Upper lobe of left lung (tissue), 5 donors: Measurements from ENCODE around the genes BCL2L11, TMEM87B, RGPD8 and CHCHD5.

GRCh38 chr2:110211646-110211904 is 772 bp downstream of the MTLN start:
- PRO-cap, 2 experiments, result no peak in any of the 2 experiments
- RAMPAGE, long total RNA, 4 experiments, result no peak in any of the 4 experiments

GRCh38 chr2:110610176-110610722 is 33.2 kb upstream of the RGPD6 start:
- PRO-cap, 2 experiments, result no peak in any of the 2 experiments
- RAMPAGE, long total RNA, 4 experiments, result no peak in any of the 4 experiments

DNA sequence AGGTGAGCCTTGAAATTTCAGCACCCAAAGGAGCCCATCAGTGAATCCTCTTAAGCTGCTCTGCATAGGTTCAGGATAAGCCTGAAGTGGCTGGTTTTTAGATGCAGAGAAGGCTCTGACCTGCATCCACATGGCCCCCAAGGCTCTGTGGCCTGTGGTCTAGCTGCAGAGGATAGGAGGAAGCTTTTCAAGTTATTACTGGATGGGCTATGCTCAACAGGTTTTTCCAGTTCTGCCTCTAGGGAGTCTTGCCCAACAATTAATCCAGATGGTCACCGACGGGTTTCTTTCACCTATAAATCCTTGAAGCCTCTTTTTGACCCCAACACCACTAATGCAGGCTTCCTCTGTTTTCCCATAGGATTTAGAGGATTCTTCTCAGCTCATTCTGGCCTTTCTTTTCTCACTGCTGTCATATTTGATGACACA is 52.3 kb upstream of the BCL2L11 start:
- PRO-cap, 2 experiments, result no peak in any of the 2 experiments
- RAMPAGE, long total RNA, 4 experiments, result no peak in any of the 4 experiments

DNA sequence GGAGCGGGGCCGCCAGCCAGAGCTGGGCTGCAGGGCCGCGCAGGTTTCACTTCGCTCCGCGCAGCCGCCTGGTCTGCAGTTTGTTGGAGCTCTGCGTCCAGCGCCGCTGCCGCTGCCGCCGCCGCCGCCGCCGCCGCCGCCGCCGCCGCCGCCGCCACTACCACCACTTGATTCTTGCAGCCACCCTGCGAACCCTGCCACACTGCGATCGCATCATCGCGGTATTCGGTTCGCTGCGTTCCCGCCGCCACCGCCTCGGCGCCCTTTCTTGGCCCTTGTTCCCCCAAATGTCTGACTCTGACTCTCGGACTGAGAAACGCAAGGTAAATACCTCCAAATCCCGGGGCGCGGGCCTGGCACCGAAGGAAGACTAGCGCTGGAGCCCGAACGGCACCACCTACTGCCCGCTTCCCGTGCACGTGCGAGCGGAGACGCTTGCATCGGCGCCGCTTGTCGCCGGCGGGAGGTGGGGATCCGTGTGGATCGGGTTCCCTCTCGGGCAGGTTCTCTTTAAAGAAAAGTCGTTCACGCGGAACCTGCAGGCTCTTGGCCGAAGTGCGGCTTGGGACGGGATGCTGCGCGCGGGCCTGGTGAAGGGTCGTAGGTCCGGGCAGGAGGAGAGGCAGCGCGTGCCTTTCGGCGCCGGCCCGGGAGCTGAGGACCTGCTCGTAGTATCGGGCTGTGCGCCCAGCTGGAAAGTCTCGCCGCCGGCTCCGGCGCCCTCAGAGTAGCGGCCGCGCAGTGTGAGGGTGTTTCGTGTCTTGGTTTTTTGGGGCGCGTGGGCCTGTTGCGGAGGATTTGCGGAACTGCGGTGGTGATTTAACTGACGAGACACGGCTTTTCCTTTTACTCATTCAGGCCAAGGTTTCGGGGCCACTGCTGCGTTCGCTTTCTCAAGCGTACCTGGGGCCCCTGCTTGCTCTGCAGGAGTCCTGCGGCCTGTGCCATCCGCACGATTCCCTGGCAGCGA is at the start of gene BCL2L11:
TSS of gene BCL2L11 (plus strand) at position 49 of the 970 bp plus-strand sequence.
- PRO-cap, 2 experiments, result peak in 2 of 2 experiments; most common plus-strand start position 49 of the sequence (in 1)
- RAMPAGE, long total RNA, 4 experiments, result no peak in any of the 4 experiments

DNA sequence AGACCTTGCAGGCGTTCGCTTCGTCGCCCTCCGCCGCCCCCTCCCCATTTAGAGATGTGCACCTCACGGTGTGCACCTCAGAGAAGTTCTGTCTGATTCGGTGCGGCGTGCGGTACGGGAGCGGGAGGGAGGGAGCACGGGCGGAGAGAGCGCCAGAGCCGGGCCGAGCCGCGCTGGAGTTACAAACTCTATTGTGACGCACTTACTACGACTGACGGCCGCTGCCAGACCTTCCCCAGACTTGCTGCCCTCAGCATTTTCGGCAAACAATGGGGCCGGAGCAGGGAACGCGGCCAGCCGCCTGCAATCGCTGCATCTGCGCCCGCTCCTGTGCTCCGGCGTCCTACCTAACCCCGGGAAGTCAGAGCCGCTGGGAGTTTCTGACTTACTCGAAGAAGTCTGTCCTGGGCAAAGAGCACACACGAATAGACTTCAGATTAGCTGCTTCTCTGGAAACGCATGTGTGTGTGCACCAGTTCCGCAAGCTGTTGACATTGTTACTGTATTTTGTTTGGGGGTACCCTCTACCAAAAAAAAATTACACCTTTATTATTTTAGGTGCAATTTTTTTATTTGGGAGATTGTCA is 2.4 kb downstream of the BCL2L11 start:
- PRO-cap, 2 experiments, result peak in 2 of 2 experiments; most common plus-strand start position 269 of the sequence (in 1); most common minus-strand start position 190 of the sequence (in 1)
- RAMPAGE, long total RNA, 4 experiments, result no peak in any of the 4 experiments

DNA sequence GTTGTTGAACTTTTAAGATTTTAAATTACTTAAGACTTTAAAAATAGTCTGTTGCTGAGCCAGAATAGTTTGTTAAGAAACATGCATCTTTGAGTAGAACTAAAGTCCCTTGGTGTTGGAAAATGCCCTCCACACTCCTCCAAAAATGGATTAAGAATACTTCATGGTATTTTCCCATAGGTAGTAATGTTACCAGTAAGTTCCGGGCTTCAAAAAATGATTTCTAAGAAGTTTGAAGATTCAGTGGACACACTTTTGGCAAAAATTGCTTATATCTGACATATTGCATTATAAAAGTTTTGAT is 24.8 kb downstream of the BCL2L11 start:
- PRO-cap, 2 experiments, result no peak in any of the 2 experiments
- RAMPAGE, long total RNA, 4 experiments, result no peak in any of the 4 experiments

DNA sequence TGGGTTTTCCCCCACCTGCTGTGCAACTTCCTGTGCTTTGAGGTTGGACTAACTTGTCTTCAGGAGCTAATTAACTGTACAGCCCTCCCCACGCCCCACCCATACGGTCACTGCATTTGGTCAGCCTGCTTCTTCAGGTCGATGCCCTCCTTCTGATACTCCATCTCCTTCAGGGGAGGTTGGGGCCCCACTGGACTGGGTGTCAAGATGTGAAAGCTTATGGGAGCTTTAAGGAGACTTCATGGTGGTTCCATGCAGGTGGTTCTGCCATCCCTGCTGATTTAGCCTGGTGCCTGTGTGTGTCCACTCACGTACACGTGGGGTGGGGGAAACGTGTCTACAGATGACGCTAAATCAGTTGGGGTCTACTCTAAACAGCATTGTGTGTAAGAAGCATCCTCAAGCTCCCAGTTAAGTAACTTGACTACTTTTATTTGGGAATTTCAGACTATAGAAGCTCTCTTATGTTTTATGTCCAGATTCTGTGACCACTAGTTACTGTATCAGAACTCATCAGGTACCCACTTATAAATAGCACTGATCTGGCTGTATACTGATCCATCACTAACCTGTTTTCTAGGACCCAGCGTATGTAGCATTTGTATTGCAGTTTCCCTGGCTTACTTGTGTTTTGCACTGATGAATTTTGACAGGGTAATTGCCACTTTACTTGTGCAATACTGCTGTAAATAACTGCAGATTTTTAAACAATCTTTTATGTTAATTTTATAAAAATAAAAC is 47.1 kb downstream of the BCL2L11 start:
- PRO-cap, 2 experiments, result no peak in any of the 2 experiments
- RAMPAGE, long total RNA, 4 experiments, result no peak in any of the 4 experiments

- PRO-cap, 2 experiments, result no peak in any of the 2 experiments
- RAMPAGE, long total RNA, 4 experiments, result no peak in any of the 4 experiments
These were observed 80.4 kb downstream of the BCL2L11 start for GRCh38 chr2:111201061-111201665.

- PRO-cap, 2 experiments, result no peak in any of the 2 experiments
- RAMPAGE, long total RNA, 4 experiments, result no peak in any of the 4 experiments
These were observed 293.2 kb downstream of the BCL2L11 start for GRCh38 chr2:111414030-111414235.

DNA sequence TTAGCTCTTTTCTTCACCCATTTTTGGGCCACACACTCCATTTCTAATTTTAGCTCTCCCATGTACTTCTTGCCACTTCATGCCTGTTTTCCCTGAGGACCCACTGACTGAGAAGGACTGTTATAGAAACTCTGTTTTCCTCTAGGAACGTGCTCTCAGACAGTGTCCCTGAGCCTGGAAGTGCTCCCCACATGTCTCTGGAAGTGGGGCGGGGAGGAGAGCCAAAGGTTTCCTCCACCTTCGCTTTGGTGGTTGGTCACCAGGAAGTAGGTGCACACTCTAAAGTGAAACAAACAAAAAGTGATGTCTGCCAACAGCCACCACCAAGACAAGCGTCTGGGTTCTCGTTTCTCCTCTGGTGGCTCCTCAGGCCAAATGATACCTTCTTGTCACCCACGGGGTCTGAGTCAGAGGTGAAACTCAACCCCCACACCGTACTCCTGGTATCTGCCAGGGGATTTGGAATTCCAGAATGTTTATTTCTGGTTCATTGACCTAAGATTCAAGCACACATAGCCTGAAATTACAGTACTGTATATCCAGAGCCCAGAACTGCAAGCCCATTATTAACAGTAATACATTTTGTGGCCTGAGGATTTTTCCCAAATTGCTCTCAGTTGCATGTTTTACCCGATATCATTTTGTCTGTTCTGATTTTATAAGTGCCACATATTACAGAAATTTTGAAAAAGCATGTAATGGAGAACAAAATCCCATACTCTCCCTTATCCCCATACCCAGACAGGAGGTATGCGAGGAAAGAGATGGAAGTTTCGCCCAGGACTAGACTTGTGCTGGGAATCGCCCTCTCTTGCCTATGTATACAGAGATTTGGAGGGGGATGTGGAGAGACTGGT is 74.9 kb downstream of the MERTK start:
- PRO-cap, 2 experiments, result peak in 1 of 2 experiments; most common minus-strand start position 377 of the sequence (in 1)
- RAMPAGE, long total RNA, 4 experiments, result start-site peak on the plus strand in 1 of 4 experiments, centred at position 702 of the sequence, 6 reads per replicate

DNA sequence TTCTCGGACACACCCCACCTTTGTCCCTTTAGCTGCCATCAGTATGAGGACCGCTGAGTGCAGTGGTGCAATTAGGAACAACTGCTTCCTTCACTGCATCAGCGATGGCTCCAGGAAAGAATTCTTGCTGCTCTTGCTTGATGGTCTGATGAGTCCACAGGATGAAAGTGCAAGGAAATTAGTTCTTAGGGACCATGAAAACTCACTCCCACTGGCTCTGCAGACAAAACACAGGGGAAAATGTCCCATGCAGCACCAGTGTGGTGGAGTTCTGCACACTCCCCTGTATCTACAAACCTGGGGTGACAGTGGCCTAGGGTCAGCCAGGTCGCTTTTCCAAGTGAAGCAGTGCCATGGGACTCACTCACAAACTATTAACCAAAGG is 44.0 kb upstream of the TMEM87B start:
- PRO-cap, 2 experiments, result no peak in any of the 2 experiments
- RAMPAGE, long total RNA, 4 experiments, result no peak in any of the 4 experiments

- PRO-cap, 2 experiments, result no peak in any of the 2 experiments
- RAMPAGE, long total RNA, 4 experiments, result no peak in any of the 4 experiments
These were observed 23.2 kb upstream of the TMEM87B start for GRCh38 chr2:112031336-112032791.

GRCh38 chr2:112055107-112055779 is at the start of gene TMEM87B:
Gene TMEM87B, plus strand, starts transcription at chr2:112055269.
- PRO-cap, 2 experiments, result peak in 2 of 2 experiments; most common plus-strand start chr2:112055299 (in 1); most common minus-strand start chr2:112055424 (in 1)
- RAMPAGE, long total RNA, 4 experiments, result start-site peak on the plus strand in 4 of 4 experiments, at chr2:112055207-112055709 at its widest, 10 to 65 reads per replicate

DNA sequence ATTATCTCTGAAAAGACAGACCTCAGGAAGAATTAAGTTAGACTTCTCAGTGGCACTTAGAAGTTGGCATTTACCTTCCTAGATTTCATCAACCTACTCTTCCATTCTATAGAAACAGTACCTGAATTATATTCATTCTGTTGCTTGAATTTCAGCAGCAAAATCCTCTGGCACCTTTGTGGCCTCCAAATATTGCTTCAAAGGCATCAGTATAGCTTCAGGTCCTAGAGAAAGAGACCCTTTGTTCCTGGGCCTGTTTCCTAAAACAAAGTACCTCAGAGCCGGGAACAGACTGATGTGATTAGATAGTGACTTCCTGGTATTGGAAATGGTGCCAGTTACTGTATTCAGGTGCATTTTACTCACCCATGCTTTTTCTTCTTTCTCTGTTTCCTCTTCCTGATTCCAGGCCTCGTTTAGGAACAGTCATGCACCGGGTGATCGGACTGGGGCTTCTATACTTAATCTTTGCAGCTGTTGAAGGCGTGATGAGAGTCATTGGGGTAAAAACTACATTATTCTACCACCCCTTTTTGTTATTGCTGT is 34.2 kb downstream of the TMEM87B start:
- PRO-cap, 2 experiments, result no peak in any of the 2 experiments
- RAMPAGE, long total RNA, 4 experiments, result no peak in any of the 4 experiments

DNA sequence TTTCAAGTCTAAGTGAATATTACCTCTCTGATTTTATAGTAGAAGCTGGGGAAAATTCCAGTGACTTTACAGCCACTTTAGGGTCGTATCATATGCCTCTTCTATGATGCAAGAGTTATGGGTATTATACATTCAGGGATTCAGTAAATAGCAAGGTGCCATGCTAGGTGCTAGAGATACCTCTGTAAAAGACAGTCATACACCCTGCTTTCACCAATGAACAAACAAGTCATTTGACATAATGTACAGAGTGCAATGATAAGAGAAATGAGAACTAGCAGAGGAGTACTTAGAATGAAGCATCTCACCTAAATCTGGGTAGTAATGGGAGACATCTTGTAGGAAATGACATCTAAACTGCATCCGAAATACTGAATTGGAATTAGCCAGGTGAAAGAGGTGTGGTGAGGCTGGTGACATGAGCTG is 21.2 kb downstream of the ZC3H6 start:
- PRO-cap, 2 experiments, result no peak in any of the 2 experiments
- RAMPAGE, long total RNA, 4 experiments, result start-site peak on the plus strand in 1 of 4 experiments, centred at position 186 of the sequence, 13 reads per replicate

DNA sequence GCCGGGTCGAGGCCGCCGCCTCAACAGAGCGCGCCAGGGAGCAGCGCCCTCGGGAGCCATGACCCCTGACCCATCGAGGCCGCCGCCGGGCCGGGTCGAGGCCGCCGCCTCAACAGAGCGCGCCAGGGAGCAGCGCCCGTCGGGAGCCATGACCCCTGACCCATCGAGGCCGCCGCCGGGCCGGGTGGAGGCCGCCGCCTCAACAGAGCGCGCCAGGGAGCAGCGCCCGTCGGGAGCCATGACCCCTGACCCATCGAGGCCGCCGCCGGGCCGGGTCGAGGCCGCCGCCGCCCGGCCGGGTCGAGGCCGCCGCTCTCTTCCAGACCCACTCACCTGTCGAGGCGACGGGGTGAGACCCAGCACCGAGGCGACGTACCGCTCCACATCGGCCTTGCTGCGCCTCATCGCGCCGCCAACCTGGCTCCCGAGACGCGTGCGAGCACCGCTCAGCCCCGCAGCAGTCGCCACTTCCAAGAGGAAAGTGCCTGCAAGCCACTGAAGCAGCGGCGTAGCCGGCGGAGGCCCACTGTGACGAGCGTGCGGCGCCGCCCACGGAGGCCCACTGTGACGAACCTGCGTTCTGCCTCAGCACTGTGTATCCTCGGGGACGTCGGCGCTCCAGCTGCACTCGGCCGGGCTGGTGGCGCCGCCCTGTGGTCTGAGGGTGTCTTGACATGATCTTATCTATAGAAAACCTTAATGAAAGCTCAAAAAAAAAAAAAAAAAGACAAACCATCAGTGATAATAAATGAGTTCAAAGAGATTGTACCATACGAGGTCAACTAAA is at the start of gene RGPD8:
TSS of gene RGPD8 (minus strand) at position 597 of the 787 bp plus-strand sequence.
- PRO-cap, 2 experiments, result no peak in any of the 2 experiments
- RAMPAGE, long total RNA, 4 experiments, result start-site peak on the minus strand in 1 of 4 experiments, centred at position 575 of the sequence, 25 reads per replicate

DNA sequence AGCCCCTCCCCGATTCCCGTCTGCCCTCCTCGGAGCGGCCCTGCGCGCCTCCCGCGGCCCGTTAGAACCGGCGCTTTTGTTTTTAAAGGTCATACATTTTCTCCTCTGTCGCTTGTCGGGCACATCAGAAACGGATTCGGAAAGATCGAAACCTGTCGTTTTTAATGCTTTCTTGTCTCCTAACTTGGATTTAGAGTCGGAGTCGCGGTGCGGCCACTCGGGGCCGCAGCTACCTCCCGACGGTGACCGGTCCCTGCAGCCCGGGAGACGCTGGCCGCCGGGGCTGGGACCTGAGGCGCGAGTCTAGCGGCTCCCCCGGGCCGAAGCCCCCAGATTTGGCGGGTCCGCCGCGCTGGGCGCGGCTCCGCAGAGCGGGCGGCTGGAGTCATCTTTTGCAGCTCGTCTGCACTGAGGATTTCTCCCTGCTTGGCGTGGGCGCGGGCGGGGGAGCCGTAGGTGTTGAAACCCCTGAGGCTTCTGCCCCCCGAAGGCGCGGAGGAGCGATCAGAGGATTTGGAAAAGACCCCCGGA is 614 bp downstream of the TTL start:
- PRO-cap, 2 experiments, result no peak in any of the 2 experiments
- RAMPAGE, long total RNA, 4 experiments, result start-site peak on the plus strand in 1 of 4 experiments, centred at position 242 of the sequence, 39 reads per replicate

DNA sequence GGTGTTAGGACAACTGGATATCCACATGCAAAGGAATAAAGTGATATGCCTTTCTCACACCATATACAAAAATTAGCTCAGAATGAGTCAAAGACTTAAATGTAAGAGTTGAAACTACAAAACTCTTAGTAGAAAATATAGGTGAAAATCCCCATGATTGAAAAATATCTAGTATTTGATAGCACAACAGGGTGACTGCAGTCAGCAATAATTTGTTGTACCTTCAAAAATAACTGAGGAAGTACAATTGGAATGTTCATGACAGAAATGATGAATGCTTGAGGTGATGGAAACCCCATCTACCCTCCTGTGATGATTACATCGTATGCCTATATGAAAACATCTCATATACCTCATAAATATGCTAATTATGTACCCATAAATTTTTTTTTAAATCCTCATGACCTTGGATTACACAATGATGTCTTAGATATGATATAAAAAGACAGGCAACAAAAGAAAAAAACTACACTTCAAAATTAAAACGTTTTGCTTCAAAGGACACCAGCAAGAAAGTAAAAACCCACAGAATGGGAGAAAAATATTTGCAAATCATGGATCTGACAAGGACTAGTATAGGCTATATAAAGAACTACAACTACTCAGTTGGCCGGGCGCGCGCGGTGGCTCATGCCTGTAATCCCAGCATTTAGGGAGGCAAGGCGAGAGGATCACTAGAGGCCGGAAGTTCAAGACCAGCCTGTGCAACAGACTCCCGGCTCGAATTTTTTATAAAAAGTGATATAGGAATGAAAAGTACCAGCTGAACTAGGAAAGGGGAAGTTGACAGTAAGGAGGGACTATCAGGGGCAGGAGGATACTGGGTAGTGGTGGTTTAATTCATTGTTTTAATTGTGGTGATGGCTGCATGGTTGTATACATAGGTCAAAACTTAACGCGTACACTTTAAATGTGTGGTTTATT is 1.2 kb upstream of the POLR1B start:
- PRO-cap, 2 experiments, result no peak in any of the 2 experiments
- RAMPAGE, long total RNA, 4 experiments, result no peak in any of the 4 experiments

DNA sequence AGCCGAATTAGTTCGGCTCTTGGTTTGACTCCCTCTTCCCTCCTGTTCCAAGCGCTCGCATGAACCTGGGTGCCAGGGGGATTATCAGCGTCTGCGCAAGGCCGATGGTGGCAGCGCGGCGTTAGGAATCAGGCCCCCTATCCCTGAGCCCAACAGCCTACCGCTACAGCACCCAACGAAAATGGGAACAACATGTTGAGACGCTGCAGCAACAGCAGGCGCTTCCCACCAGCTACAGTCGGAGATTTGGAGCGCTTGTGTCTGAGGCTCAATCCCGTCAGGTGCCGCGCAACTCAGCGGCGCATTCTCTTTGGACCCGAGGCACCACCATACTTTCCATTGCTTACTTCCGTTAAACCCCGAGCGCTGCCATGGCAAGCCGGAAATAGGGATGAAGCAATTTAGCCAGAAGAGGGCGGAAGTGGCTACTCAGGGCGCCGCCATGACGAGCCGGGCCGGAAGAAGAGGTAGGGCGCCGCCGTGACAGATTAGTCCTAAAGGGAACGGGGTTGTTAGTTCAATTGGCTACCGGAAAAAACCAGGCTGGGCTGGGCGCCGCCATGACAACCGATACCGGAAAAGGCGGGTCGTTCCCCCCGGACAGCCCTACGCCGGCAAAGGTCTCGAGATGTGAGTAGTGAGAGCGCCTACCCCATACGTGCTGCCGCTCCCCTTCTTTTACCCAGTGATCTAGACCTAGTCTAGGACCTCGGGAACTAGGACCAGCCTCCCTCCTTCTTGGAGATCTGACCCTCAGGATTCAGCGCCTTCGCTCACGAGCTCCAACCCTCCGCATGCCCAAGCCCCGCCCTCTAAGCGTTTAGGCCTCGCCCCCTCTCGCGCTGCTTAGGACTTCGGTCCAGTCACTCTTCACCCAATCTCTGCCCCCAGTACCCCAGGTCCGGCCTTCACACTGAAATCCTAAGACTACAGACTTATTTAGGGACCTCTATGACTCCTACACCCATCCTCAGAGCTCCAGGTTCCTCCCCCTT is at the start of gene CHCHD5:
TSS of gene CHCHD5 (plus strand) at position 590 of the 995 bp plus-strand sequence.
- PRO-cap, 2 experiments, result peak in 2 of 2 experiments; most common plus-strand start position 617 of the sequence (in 2); most common minus-strand start position 687 of the sequence (in 2)
- RAMPAGE, long total RNA, 4 experiments, result start-site peak on the plus strand in 4 of 4 experiments, centred at positions 441 to 601 of the sequence, 17 to 244 reads per replicate; start-site peak on the minus strand in 2 of 4 experiments, centred at positions 359 to 784 of the sequence, 8 to 23 reads per replicate

DNA sequence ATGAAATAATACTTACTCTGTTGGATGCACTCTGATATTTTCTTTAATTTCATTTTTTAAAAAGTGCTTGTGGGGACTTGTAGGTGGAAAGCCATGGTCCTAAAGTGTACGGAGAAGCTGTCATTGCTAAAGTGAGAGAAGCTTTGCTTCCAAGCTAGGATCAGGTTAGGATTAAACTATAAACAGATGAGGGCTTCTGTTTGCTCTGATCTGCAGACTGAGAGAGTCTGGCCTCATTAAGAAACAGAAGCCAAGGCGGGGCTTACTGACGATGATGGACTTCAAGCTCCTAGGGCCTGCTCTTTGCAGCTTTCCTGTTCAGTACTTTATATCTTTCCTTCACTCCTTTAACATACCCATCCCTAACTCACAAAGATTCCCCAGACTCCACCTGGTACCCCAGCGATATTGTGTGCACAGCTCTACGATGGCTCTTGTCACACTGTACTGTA is 14.2 kb upstream of the SLC20A1 start:
- PRO-cap, 2 experiments, result no peak in any of the 2 experiments
- RAMPAGE, long total RNA, 4 experiments, result no peak in any of the 4 experiments